Vermiform appendix (tissue), 1 donor: Measurements from ENCODE around the gene MCMBP.

DNA sequence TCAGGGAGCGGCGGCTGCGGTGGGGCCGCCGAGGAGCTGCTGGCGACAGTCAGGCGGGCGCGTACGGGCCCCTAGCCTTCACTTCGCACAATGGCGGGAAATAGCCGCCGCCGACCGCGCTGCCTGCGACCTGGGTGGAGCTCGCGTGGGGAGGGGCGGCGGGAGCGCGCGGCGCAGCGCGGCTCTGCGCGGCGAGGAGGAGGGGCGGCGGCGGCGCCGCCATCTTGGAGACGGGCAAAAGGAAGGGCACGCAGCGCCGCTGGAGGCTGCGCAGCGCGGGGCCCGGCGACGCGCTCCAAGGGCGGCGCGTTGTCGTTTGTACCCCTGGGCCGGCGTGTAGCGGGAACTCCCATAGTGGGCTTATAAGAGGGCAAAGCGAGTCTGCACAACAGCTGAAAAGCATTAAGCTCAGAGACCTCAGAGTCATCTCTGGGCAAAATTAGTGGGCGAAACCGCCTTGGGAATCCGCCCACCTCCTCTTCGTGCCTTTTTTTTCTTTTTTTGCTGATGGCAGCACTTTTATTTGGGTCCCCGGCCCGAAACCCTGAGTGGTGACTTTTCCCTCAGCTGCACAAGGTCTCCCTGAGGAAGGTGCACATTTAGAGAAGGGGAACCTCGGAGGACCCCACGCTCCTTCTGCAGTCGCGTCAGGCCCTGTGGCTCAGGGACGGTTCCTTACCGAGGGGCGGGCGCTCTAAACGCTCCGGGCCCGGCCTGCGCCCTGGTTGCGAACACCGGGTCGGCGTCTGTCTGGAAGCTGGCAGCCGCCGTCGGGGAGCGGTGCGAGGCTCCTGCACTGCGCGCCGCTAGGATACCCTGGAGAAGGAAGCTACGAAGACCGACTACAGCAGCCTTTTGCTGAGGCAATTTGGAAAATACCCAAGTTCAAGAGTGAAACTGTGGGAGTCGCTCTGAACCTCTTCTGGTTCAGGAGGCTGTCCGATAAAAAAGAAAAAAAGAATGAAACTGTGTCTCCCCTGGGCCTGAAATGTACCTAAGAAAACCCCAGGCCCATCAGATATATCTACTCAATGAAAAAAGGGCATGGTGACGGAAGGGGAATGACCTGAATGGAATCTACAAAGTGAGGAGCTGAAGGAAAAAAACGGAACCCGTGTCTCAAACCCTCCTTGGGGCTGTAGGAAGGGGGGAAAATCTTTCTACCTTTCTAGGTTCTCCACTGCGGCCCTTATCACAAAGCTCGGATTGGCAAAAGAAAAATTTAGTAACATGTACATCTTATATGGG, at the start of gene MCMBP:
Gene MCMBP (minus strand): TSS at position 92 of the 1,248 bp plus-strand sequence.
- PRO-cap: bidirectional peak, plus-strand start at position 391 of the sequence, minus-strand start at position 92 of the sequence; unidirectional peak, minus-strand start at position 830 of the sequence

DNA sequence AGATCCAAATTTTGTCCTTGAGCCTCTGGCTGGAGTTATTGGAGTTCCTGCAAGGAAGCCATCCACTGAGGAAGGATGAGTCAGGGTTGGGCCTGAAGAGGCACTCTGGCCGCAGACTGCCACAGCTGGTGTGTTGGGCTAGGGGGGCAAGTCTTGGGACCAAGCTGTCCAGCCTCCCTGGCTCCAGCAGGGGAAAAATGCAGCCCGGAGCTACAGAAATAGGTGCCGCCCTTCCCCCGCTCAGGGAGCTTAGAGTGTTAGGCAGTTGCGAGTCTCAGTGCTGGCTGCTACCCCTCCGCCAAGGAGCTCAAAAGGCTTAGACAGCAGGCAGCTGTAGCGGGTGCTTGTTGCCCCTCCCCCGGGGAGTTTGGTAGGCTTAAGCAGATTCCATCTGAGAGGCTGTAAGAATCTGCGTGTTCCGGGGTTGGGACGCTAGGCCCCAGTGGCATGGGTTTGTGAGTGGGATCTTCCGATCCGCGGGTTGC, 235.2 kb downstream of the SEC23IP start:
- PRO-cap: no peak

GRCh38 chr10:120355054-120355408, 102.0 kb upstream of the PLPP4 start:
- PRO-cap: no peak

DNA sequence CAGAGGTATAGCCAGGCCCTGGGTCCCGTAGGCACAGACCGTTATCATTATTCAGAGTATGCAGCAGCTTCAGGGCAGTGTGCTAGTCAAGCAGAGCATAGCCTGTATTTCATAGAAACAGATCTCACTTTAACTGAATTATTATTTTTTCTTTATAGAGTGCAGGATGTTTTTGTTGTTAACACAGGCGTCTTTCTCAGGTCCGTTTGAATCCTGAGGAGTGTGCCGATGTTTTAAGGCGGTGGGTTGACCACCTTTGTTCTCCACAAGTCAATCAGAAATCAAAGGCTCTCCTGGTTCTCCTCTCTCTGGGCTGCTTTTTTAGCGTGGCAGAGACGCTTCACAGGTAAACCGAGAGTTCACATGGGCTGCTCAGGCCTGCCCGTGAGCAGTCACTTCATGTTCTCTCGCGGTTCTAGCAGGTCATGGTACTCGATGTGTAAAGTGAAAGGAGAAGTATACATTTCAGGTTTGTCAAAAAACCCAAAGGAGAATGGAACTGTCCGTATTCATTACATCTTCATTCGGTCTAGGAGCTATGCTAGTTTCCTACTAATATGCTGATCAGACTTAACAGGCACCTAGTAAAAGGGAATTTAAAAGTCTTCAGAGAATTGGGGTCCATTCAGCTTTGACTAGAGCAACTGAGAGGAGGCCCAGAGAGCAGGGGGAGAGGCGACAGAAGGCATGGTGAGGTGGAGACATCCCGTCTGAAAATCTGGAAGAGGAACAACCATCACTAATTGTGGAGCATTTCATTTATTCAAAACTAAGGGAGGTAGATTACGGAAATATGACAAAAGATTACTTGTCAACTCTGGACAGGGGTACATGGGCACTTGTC, 54.7 kb downstream of the WDR11 start:
- PRO-cap: no peak

DNA sequence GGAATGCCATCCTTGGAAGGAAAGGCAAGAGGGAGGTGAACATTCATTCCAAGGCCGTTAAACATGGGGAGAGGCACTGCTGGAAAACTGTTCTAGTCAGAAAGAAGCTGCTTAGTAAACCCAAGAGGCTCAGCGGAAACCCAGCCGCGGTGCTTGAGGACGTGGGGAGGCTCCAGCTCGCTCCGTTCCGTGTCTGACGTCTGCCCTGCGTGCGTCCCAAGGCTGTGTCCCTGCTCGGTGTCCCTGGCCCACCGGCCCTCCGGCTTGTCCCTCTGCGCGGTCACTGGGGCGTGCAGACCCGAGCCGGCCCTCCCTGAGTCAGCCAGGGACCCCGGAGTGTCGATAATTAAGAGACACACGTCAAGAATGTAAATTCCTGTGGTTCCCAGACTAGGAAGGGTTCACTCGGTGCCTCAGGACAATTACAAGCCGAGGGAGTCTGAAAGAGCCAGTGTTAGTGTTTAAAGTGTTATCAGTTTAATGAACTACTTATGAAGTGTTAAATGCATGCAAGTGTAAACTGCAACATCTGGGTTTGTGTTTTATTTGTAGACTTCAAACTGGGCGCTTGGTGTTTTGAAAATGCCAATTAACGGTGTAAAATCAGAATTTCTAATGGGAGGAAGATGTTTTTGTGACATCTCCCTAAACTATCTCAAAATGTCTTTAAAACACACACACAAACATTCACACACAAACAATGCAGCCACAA, 99.0 kb downstream of the WDR11 start:
- PRO-cap: no peak

- PRO-cap: no peak
Observed at GRCh38 chr10:121526488-121527266, 71.6 kb downstream of the FGFR2 start.

GRCh38 chr10:121549403-121549627, 48.9 kb downstream of the FGFR2 start:
- PRO-cap: no peak

- PRO-cap: bidirectional peak, plus-strand start at chr10:121597375, minus-strand start at chr10:121597232
Observed at GRCh38 chr10:121597014-121597686, 1.1 kb downstream of the FGFR2 start.

DNA sequence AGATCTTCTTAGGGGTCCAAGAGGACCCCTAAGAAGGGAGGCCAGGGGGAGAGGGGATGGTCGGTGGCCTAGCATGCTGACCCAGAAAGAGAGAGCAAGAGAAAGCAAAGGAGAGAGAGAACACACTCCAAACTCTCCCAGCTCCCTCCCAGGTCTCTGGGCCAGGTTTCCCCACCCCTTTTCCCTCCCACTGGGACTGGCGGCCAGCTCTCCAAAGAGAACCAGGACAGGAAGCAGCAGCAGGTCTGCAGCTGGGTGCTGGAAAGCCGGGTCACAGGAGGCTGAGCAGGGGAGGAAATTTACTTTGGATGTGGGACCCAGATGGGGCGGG, 70.4 kb upstream of the FGFR2 start:
- PRO-cap: no peak

GRCh38 chr10:121965097-121965554, 9.9 kb downstream of the NSMCE4A start:
- PRO-cap: no peak

DNA sequence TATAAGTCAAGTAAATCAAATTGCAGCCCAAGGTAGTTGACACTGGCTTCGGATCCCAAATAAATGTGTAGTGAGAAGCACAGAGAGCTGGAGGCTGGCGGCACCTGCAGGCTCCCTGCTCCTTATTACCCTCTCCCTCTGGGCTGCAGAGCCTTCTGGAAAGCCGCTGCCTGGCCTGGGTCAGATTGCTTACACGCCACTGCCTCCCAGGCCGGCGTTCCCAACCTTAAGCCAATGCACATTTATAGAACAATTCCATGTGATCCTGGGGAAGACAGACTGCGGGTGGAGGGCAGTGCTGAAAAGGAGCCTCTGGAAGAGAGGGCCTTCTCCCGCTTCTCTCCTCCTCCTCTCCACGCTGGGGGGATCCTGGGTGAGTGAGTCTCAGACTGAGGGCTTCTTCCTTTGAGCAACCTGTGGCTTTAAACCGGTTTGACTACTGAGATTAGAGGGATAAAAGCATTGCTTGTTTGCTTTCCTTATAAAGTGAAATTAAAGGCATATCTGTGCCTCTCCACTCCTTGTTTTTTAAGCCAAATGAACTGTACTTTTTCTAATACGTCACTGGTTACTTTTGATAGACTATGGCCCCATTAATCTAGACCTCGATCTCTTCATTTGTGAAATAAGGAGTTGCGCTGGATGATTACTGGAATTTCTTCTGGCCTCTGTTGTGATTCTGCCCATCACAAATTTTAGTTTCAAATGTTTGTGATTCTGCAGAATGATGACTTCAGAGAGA, 5.5 kb downstream of the TACC2 start:
- PRO-cap: unidirectional peak, minus-strand start at position 383 of the sequence; bidirectional peak, plus-strand start at position 617 of the sequence, minus-strand start at position 383 of the sequence

- PRO-cap: unidirectional peak, minus-strand start at chr10:122033644
Observed at GRCh38 chr10:122033311-122033906, 44.4 kb downstream of the TACC2 start.

DNA sequence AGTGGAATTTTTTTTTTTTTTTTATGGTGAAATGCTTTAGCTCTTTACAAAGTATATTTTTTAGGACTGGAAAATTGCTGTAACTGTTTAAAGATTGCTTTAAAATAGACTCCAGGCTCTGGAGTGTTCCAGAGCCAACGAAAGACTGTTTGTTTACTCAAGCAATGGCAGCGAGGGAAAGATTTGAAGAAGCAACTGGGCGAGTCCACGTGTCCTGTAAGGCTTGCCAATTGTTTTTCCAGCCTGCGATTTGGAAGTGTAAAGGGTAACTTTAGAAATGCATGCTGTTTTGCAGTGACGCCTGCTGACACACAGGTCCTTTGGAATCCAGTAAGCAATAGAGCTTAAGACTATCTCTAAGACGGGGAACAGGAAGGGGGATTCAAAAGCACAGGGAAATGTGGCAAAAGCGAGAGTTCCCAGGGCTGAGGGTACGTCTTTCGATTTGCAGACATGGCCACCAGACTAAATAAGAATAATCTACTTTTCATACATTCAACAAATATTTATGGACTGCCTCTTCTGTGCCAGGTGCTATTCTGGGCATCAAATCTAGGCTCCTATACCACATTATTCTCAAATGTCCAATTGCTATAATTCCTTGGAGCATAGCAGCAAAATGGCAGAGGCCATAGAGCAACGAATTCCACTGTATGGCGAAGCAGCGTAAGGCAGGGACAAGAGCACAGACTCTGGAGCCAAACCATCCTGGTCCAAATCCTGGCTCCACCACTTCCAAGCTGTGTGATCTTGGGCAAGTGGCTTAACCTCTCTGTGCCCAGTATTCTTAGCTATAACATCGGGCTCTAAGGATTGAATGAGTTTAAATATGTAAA, 55.9 kb downstream of the TACC2 start:
- PRO-cap: no peak

- PRO-cap: no peak
Observed at GRCh38 chr10:122085409-122086222, 96.7 kb downstream of the TACC2 start.

GRCh38 chr10:122172412-122172934, 98.6 kb upstream of the BTBD16 start:
- PRO-cap: no peak

DNA sequence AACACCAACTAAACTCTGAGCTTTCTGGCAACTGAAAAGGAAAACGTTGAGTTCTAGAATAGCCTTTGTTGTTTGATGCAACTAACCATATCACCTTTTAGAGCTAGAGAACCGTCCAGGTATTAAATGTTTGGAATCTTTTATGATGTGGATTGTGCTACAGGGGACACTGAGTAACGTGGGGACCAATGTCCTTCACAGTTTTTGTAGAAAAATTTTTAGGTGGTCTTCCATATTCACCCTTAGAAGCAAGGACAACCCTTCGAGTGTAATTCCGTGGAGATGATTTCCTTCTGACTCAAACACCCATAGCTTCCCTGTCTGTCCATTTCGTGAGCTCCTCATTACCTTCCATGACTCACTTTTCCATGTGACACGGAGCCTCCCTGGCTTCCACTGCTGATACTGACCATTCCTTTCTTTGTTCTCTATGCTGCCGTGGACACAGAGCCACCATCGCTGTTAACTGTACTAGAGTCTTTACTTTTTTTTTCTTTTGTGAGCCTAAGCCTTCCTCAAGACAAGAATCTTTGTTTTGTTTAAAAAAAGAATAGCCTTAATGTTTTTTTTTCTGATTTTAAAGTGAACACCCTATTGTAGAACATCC, 12.6 kb upstream of the ARMS2 start:
- PRO-cap: no peak

- PRO-cap: no peak
Observed at GRCh38 chr10:122487242-122487599, 25.9 kb downstream of the HTRA1 start.

GRCh38 chr10:122491150-122491824, 29.9 kb downstream of the HTRA1 start:
- PRO-cap: no peak

- PRO-cap: no peak
Observed at GRCh38 chr10:122515723-122515966, 44.9 kb upstream of the DMBT1 start.

DNA sequence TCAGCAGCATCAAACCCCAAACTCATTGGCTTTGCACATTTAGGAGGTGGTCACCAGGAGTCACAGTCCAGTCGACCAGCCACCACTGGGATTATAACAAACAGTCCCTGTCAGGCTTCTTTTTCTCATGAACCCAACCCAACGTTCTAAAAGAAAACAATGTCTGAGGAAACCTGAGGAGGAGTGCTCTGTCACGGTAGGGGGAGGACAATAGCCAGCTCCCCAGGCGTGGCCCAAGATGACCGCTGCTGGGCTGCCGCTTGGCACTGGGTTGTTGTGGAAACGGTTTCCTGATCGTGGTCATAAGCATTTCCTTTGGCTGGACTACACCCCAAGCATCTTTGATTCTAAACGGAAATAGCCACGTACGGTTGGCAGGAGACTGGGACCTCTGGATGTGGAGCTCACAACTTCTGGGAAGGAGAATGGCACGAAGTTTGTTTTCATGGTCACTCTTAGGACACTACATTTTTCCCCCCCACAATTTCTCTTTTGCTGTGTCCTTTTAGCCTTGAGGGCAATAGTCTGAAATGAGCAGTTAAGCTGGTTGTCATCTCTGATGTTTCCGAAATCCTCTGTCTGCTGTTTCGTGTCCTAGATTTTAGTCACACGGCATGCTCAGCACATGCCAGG, 30.3 kb upstream of the DMBT1 start:
- PRO-cap: no peak